Neural progenitor cell (in vitro differentiated cells): ENCODE results near the gene SRR.

GRCh38 chr17:2087451-2088274 lies 32.8 kb downstream of the HIC1 start:
- RAMPAGE, long total RNA = no peak

DNA sequence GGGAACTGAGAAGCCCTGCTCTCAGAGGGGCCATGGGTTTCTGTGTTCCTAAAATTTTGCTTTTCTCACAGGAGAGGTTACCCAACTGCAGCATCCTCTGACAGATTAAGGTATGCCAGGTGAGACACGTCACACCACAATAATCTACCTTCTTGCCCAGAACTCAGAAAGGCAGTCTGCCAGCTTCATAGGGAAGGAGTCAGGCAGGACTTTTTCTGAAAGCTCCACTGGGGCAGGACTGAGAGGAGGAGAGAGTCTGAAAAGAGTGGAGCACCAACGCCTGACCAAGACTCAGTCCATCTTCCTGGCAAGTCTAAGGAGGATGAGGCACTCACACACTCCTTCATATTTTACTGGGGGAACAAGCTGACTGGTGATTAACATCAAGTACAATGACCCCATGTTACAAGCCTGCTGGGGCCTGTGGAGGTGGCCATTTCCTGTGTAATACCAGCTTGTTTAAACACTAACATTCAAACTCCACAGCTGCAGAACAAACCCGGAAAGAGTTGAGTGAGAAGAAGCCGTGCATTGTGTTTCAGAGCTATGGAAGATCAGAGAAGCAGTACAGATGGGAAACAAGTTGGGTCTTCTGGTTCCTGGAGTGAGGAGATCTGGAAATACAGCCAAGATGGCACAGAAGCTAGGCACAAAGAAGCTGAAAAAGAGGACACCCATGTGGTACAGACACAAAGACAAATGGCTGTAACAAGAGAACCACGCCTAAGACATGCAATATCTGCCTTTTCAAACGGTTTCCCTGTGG lies 122.4 kb downstream of the HIC1 start:
- RAMPAGE, long total RNA = no peak

DNA sequence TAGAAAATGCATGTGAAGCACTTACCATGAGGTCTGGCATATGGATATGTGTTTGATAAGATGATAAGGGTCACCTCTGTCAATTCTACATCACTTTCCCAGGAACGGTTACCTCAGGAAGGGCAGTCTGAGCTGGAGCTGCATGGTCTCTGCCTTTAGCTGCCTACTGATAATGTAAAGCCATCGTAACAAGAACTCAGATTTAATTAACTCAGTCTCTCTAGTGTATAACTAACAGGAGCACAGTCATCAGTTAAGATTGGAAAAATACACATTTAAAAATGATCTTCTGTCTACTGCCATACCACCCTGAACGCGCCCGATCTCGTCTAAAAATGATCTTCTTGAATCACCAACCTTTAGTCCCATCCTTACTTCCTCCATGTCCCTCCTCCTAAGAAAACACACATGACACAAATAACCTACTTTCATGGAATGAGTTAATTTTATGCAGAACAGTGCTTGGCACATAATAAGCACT lies 114.9 kb downstream of the SMG6 start:
- RAMPAGE, long total RNA = no peak

DNA sequence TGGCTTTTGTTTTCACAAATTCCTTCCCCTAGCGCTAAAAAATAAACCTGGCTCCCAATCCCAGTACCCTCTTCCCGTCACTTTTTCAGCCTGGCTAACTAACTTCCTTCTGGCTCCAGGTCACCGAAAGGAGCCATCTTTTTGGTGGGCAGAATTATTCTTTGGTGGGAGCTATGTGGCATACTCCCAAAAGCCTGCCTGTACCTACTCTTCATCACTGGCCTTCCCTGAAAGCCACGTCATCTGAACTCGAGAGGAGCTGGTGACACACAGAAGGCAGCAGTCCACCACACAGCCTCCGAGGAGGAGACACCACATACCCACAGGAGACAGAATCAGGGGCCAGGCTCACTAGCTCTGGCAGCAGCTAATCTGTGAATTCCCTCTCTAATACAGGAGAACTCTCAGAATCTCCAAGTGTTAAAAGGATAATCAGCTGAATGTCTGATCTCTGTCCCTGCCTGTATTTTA lies 114.4 kb downstream of the SMG6 start:
- RAMPAGE, long total RNA = no peak

DNA sequence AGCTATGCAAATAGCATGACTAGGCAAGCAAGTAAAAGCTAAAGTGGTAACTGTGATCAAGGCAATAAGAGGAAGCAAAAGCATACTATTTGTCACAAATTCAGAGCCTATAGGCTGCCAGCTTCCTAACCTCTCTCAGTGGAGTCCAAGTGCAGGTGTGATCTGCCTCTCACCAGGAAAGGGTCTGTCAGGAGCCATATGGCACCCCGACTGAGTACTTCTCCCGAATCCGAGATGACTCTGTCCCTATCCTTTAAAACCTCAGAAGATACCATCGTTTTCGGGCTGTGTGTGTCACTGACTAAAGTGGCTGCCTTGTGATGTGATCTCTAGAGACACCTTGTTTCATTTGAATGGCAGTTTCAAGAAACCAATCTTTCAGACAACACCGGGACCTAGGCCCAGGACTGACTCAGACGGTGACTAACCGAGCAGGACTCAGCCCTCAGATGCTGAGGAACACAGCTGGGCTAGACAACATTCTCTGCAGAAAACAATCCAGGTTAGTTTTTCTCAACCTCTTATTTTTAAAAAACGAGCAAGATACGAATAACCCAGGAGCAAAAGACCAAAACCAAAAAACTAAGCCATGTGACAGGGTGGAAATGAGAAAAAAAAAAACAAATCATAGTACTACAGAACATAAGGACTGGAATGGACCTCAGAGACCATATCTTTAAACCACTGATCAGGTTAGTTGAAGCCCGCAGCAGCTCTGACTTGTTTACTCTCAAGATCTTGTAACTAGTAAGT lies 63.5 kb downstream of the SMG6 start:
- RAMPAGE, long total RNA = no peak

DNA sequence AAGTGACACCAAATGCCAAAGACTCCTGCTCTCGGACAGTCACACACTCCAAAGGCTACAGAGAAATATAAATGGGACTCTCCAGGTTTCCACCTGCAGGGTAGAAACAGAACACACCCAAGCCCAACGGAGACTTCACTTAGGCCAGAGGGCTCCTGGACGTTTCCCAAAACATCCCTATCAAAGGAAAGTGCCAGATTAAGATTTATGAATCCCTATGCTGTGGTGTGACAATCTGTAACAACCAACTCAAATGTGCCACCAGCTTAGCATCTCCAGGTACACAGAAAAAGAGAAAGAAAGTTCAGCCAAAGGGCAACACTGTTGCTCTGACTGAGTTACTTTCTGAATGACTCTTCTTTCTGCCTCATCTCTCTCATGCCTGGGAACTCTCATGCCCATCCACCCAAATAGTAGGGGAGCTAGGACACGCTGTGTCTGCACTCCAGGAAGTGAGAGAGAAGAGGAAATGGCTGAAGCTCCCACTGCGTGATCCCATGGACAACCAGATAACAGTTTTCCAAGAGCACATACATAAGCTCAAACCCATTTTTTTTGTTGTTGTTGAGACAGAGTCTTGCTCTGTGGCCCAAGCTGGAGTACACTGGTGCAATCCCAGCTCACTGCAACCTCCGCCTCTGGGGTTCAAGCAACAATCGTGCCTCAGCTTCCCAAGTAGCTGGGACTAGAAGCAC lies 49.7 kb downstream of the SMG6 start:
- RAMPAGE, long total RNA = no peak

GRCh38 chr17:2299608-2300931 lies 3.5 kb downstream of the SMG6 start:
- RAMPAGE, long total RNA = no peak

DNA sequence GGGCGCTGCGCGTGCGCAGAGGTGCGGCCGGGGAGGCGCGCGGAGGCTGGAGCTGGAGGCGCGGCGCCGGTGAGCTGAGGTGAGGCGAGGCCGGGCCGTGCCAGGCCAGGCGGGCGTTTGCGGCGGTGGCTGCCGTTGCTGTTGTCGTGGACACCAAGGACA lies at the start of gene SRR:
SRR (plus strand) TSS at position 12 of the 162 bp plus-strand sequence.
- RAMPAGE, long total RNA = start-site peak on the plus strand centred at position 23 of the sequence, 26 bp wide, 36 and 67 reads in 2 replicates

DNA sequence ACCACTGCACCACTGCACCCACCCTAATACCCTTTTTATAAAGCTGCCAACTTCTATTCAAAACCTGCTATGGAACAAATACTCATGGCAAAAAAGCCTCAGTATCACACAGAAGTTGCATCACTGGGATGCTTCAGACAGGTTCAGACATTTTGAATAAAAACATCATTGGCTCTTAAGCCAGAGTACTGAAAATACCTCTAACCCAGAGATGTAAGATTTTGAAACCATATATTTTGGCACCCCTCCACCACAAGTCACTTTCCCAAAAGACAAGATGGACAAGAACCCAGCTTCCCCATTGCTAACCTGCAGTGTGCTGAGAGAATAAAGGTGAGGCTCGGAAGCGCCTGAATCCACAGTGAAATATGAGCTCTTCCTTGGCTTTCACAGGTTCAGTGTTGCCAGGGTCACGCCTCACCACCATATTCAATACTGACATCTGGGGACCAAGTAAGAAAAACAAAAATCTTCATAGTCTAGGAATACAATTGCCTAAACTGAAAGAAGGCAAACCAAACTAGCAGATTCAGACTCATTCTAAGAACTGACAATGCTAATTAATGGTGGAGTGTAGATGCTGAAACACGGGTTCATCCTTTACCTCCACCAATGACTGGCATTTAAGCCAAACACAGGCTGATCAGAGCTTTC lies 7.1 kb downstream of the TSR1 start:
- RAMPAGE, long total RNA = no peak

- RAMPAGE, long total RNA = no peak
These were observed 3.4 kb downstream of the TSR1 start for GRCh38 chr17:2332755-2333374.

DNA sequence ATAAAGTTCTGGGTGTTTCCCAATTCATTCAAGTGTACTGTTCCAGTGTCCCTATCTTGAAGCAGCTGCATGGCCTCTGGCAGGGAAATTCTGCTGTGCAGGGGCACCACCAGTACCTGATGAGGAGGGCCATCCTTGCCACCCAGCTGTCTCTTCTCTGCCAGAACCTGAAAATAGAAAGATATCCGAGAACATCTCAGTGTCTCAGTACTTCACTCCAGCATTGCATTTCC lies 777 bp downstream of the TSR1 start:
- RAMPAGE, long total RNA = no peak

DNA sequence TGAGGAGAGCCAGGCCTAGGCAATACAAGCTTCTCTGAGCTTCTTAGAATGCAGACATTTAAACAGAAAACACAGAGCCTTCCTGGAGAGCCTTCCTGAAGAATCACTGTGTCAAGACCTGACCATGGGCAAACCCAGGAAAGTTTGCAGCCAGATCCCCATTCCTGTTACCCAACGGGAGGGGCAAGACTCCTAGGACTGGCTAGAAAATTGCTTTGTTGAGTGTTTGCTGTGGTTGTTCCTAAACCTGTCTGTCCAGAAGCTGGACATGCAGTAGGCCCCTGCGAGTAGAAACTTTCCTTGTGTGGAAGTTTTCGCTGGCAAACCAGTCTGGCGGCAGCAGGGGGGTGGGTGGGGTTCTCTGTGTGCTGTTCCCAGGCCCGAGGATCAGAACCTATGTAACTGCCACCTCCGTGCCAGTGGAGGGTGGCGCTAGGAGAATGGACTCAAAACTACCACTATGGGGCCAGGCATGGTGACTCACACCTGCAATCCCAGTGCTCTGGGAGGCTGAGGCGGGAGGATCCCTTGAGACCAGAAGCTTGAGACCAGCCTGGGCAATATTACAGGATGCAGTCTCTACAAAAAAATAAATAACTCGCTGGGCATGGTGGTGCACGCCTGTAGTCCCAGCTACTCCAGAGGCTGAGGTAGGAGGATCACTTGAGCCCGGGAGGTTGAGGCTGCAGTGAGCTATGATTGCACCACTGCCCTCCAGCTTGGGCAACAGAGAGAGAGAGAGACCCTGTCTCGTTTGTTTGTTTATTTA lies 9.2 kb downstream of the SGSM2 start:
- RAMPAGE, long total RNA = no peak

DNA sequence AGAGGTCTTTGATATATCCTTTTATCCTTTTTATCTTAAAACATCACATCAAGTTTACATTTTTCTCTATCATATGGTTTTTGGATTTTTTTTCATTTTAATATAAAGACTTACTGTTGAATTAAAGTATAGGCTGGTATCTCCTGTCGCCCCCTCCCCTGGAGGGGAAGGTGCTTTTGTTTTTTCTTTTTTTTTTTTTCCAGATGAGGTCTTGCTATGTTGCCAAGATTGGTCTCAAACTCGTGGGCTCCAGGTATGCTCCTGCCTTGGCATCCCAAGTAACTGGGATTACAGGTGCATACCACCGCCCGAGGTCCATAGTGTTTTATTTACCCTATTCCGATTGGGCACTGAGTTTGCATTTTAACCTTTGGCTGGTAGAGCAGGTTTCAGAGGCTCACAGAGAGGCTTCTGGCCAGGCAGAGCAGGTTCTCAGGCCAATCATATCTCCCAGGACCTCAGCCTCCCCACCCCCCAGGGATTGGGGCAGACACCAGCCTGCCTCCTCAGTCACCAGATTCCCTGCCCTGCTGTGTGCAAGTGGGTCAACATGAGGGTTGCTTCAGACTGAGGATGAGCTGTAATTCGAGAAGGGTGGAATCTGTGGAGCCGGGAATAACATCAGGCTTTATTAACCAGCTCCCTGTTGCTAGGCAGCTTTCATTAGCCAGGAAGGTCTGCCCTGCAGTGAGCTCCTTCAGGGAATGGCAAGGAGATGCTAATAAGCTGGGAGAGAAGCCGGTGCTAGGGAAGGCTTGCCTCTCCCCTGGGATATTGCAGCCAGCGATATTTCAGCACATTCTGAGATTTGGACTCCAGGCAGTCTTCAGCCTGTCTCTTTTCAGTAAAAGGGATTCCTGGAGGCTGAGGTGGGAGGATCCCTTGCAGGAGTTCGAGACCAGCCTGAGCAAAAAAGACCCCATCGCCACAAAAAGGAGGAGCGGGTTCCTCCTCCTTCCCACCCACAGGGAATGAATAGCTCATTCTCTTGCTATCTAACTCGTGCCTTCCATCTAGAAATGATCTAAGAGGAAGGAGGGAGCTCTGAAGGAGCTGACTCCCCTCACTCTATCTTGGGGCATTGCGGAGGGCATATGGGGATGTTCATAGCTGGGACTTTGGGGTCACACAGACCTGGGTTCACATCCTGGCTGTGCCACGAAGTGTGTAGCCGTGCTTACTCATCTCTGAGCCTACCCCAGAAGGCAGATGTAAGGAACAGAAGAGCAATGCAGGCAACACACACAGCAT lies 10.6 kb downstream of the SGSM2 start:
- RAMPAGE, long total RNA = no peak

GRCh38 chr17:2398665-2399154 lies 2.1 kb downstream of the MNT start:
- RAMPAGE, long total RNA = no peak

- RAMPAGE, long total RNA = no peak
These were observed 4.5 kb upstream of the MNT start for GRCh38 chr17:2405191-2405997.

GRCh38 chr17:2594273-2595013 lies 989 bp downstream of the PAFAH1B1 start:
- RAMPAGE, long total RNA = no peak

GRCh38 chr17:2602104-2602492 lies 8.6 kb downstream of the PAFAH1B1 start:
- RAMPAGE, long total RNA = no peak

DNA sequence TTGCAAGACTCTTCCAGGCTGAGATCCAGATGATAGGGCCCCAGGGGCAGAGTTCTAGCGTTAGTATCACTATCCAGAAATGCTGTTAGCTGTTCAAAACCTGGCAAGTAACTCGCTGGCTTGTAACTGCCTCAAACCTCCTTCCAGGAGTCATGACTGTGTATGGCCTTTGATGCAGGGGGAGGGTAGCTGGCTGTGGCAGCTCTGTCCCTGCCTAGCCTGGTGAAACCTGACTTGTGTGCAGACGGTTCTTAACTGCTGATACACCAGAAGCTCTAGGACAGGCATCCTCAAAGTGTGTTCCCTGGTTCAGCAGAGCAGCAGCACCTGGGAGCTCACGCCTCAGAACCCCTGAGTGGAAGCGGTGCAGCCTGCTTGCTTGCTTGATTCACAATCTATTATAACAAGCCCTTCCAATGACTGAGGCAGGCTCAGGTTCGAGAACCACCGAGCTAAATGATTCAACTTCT lies 24.7 kb downstream of the CLUH start:
- RAMPAGE, long total RNA = no peak

DNA sequence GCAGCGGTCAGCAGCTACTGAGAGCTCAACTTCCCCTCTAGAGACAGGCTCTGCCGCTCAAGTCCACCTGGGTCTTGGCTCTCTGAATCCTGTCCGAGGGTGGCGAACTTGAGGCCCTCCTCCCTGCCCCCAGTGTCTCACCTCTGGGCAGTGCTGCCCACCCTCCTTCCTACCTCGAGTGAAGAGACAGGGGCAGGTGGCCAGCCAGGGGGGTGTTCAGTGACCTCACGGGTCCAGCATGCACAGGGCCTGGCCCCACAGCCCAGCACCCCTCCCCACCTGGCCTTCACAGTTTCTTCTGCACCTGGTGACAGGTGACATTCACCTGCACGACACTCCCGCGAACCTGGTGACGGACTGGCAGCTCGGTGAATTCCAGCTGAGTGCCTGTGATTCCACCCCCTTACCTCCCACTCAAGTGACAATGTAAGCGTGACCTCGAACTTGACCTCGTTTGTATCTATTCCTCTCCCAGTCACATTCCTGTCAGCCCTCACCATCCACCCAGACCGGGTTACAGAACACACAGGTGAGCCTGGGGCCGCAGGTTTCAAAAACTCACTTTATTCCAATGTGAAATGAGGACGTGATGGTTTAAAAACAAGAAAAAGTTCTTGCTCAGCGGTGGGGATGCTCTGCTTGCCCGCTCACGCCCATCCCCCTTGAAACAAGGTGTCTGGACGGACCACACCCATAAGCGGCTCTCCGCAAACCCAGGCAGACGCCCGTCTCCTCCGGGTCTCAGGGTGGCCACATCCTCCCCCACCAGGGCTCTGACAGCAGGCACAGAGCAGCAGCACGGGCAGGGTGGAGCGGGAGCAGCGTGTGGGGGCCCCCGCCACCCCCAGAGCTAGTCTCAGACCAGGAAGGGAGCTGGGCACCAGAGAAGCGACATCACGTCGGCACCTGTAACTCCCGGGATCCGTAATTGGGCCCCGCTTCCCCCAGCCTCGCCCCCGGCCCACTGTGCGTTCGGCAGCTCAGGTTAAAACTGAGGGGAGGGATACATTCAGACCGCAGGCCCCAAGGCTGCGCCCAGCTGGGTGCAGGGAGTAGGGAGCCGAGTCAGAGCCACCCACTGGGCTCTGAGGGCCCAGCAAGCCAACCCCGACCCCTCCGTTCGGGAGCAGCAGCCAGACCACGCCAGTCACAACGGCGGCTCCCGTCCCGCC lies 22.3 kb downstream of the CLUH start:
- RAMPAGE, long total RNA = no peak

GRCh38 chr17:2693769-2694769 lies 17.5 kb downstream of the CLUH start:
- RAMPAGE, long total RNA = no peak